Measurements from ENCODE around the genes KIF3C and CIB4.

DNA sequence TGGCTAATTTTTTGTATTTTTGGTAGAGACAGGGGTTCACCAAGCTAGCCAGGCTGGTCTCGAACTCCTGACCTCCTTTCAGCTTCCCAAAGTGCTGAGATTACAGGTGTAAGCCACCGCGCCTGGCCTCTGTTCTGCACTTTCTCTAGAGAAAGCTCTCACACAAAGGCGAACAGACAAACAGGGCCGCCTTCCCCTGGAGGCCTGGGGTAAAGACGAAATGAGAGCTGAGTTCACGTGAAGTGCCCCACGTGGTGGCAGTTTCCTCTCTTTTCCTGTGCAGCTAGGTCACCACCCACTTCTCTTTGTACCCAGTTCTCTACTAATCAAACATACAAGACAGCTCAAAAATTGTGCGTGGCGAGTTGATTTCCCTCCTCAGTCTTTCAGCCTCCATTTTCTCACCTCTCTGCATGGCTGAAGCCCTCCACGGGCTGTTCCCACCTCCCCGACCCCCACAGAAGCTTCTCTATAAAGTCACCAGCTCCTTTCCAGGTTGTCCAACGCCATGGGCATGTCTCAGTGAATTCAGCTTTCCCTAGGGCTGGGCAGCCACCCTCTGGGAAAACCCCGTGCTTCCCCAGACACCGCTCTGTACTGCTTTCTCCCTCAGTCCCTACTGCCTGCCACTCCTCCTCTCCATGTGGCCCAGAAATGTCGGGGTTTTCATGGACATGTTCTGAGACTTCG is 68.3 kb downstream of the DNMT3A start:
- RRBS, 2 experiments, result no CpG with 5 or more reads among the region's 17 CpGs

DNA sequence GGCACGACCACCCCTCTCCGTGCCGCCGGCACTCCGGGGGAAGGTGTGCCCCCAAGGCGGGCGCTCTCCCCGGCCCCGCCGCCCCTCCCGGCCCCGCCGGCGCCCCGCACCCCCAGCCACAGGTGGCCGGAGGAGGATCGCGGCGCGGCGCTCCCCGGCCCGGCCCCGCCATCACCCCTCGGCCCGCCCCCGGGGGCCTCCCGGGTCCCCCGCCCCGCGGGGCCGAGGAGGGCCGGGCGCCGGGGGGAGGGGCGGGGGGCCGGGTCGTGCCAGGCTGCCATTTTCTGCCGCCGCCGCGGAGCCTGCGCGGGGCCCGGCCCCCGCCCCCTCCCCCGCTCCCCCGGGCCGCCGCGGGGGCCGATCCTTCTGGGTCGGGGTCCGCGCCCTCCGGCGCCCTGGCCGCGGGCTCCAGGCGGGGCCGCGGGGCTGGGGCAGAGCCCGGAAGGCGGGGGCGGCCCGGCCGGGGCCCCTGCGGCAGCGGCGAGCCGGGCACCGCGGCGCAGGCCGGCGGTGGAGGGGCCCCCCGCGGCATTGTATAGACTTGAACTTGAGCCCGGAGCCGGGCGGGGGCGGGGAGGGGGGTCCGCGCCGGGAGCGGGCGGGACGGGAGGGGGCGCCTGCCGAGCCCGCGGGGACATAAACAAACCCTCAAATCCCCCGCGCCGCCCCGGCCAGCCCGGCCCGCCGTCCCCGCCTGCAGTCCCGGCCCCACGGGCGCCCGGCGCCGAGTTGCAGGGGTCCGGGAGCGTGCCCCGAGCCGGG is 571 bp downstream of the DNMT3A start:
- RRBS, 2 experiments, result 1 to 3% methylated on average over 38 to 40 of the region's 110 CpGs

- RRBS, 2 experiments, result no CpG with 5 or more reads among the region's 5 CpGs
These were observed 79.0 kb upstream of the DNMT3A start for GRCh38 chr2:25420643-25421232.

DNA sequence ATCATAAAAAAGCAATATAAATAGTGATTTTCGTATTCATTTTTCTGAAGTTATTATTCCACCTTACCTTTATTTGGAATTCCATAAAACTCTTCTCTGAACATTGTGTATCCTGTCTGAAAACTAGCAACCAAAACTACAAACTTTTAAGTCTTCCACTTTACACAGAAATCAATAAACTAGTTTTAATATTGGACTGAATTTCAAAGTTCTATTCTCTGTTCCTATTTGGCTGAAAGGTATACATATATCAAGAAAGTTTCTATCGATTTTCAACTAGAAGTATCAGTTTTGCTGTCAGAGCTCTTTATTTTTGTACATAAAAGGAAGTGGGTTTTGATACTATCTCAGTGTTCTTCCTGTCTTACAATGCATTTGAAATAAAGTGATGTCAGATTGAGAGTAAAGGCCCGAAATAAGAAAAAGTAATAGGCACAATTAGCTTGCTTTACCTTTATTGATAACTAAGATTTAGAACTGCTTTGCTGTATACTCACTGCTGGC is 83.8 kb downstream of the ASXL2 start:
- RRBS, 2 experiments, result no CpG with 5 or more reads among the region's 3 CpGs

GRCh38 chr2:25805934-25806533 is 72.3 kb downstream of the ASXL2 start:
- RRBS, 2 experiments, result no CpG with 5 or more reads among the region's 4 CpGs

DNA sequence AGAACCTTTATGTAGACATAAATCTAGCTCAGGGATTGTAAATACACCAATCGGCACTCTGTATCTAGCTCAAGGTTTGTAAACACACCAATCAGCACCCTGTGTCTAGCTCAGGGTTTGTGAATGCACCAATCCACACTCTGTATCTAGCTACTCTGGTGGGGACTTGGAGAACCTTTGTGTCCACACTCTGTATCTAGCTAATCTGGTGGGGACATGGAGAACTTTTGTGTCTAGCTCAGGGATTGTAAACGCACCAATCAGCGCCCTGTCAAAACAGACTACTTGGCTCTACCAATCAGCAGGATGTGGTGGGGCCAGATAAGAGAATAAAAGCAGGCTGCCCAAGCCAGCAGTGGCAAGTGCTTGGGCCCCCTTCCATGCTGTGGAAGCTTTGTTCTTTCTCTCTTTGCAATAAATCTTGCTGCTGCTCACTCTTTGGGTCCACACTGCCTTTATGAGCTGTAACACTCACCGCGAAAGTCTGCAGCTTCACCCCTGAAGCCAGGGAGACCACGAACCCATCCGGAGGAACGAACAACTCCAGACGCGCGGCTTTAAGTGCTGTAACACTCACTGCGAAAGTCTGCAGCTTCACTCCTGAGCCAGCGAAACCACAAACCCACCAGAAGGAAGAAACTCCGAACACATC is 37.9 kb upstream of the ASXL2 start:
- RRBS, 2 experiments, result no CpG with 5 or more reads among the region's 14 CpGs

DNA sequence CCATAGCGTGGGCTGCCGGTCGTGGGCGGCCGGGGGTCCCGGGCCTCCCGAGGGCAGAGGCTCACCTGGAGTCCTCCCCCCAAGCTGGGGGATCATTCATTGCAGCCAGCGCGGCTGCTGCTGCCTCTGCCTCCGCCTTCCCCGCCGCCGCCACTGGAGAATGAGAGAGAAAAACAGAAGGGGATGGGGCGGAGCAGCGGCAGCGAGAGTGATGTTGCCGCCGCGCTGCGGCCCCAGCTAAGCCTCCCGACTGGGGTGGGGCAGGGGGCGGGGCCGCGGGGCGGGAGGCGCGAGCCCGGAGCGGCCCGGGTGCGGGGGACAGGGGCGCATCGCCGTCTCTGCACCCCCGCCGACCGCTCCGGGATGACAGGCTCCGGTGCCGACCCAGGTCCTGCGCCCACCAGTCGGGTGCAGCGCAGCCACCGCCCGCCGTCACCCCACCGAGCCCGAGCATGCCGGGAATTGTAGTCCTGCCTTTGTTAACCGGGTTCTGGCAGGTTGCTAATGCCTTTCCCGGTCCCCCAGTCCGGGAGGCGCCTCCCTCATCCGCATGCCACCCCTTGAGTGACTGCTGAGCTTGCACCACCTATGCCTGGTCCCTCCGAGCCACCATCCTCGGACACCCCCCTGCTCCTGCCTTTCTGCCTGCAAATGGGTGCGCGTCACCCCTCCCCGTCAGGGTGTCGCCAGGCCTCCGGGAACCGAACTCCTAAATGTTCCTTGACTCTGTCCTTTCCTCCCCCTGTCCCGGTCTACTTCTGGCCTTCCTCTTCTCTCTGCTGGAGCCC is at the start of gene KIF3C:
Gene KIF3C (minus strand): TSS at position 175 of the 788 bp plus-strand sequence.
- RRBS, 2 experiments, result 4% methylated on average over 20 of the region's 63 CpGs

DNA sequence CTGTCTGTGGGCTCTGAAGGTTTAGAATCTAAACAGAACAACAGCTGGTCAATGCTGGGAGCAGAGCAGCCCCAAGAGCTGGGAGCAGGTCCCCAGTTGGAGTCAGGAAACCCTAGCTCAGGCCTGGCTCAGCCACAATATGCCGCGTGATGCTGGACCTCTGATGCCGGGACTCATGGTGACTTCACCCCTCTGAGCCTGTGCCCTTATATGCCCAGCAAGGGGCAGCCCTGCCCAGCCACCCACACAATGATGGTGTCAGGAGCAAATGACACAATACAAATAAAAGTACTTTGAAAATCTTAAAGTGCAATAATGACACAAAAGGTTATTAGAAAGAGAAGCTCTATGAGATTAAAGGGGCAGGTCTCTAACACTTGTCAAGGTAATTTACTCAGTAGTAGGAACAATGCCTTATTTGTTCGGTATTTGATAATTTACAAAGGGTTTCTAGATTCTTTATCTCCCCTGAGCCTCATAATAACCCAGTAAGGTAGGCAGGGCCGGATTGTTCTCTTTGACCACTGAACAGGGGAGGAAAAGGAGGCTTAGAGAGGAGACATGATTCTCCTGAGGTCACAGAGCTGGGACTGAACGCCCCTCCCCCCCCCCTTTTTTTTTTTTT is 18.3 kb upstream of the KIF3C start:
- RRBS, 2 experiments, result no CpG with 5 or more reads among the region's 6 CpGs

- RRBS, 2 experiments, result no CpG with 5 or more reads among the region's 2 CpGs
These were observed 61.3 kb upstream of the GAREM2 start for GRCh38 chr2:26111549-26112011.

- RRBS, 2 experiments, result no CpG with 5 or more reads among the region's 10 CpGs
These were observed 28.9 kb upstream of the GAREM2 start for GRCh38 chr2:26143794-26144546.

DNA sequence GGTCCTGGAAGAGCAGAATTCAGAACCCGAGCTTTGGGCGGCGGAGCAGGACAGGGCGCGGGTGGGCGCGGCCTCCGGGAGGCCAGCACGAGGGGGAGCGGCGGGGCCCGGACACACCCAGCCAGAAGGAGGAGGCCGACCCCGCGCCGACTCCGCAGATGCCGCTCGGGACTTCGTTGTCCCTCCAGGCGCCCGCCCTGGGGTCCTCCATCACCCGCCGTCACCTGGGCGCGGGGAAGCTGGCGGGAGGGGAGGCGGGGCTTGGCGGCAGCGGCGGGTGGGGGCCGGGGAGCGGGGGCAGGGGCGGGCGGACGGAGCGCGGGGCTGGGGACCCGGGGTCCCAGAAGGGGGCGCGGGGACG is 387 bp upstream of the GAREM2 start:
- RRBS, 2 experiments, result 3 to 13% methylated on average over 17 of the region's 42 CpGs

DNA sequence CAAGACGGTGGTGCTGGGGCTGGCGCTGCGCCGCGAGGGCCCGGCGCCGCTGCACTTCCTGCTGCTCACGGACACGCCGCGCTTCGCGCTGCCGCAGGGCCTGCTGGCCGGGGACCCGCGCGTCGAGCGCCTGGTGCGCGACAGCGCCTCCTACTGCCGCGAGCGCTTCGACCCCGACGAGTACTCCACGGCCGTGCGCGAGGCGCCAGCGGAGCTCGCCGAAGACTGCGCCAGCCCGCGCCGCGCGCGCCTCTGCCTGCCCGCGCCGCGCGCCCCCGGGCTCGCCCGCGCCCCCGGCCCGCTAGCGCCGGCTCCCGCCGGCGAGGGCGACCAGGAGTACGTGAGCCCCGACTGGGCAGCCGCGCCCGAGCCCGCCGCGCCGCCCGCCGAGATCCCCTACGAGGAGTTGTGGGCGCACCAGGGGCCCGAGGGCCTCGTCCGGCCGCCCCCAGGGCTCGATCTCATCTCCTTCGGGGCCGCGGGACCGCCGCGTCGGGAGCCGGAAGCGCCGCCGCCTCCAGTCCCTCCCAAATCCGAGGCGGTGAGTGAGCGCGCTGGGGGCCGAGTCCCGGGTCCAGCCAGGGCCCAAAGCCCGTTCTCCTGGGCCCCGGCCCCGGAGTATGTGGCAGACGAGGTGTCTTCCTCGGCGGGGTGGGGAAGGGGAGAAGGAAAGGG is 12.0 kb downstream of the GAREM2 start:
- RRBS, 2 experiments, result 16 to 22% methylated on average over 30 to 36 of the region's 103 CpGs

- RRBS, 2 experiments, result no CpG with 5 or more reads among the region's 3 CpGs
These were observed 1.1 kb downstream of the HADHB start for GRCh38 chr2:26245685-26246397.

- RRBS, 2 experiments, result no CpG with 5 or more reads among the region's 8 CpGs
These were observed 6.2 kb upstream of the SELENOI start for GRCh38 chr2:26339629-26340197.

- RRBS, 2 experiments, result no CpG with 5 or more reads among the region's 9 CpGs
These were observed 9.0 kb upstream of the ADGRF3 start for GRCh38 chr2:26355436-26356074.

DNA sequence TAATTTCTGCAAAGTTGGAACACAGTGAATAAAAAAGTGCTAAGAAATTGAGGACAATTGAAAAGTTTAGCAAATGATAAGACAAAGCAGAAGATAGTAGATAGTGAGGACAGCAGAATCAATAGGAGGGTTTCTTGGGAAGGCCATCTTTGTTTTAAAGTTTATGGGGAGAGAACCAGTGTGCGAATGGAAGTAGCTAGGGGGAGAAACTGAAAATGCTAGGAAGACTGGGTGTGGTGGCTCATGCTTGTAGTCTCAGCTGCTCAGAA is 19.3 kb upstream of the DRC1 start:
- RRBS, 2 experiments, result no CpG with 5 or more reads among the region's 1 CpG

GRCh38 chr2:26438560-26438980 is 36.9 kb downstream of the DRC1 start:
- RRBS, 2 experiments, result no CpG with 5 or more reads among the region's 8 CpGs

GRCh38 chr2:26495585-26496264 is 62.8 kb downstream of the OTOF start:
- RRBS, 2 experiments, result no CpG with 5 or more reads among the region's 11 CpGs

DNA sequence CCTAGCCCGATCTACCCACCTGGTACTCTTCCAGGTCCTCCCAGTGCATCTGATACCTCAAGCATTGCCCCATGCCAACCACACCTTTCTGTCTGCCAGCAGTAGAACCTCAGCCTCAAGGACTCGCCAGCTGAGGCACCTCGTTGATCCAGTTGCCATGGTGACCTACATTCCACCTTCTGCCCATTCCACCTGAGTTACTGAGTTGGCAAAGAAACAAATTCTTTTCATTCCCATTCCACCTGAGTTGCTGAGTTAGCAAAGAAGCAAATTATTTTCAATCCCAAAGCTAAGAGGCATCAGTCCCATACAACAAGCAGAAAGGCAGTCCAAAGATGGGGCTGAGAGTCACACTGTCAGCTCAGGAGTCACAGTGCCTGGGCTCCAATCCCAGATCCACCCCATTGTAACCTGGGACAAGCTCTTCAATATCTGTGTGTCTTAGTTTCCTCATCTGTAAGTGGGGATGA is at the start of gene CIB4:
Gene CIB4 (minus strand): TSS at position 125 of the 470 bp plus-strand sequence.
- RRBS, 2 experiments, result no CpG with 5 or more reads among the region's 3 CpGs

Measured in NT2/D1 (cell line).